Body of pancreas (tissue), 2 donors: Measurements from ENCODE around the gene IDI2.

- PRO-cap: bidirectional peak, plus-strand start at chr10:73967, minus-strand start at chr10:73952; unidirectional peak, minus-strand start at chr10:74129
- RAMPAGE, long total RNA, 2 experiments: no peak in any of the 2 experiments
Observed at GRCh38 chr10:73425-74286, 24.6 kb upstream of the TUBB8 start.

GRCh38 chr10:420553-421155 is 268.8 kb downstream of the DIP2C start:
- PRO-cap: no peak
- RAMPAGE, long total RNA, 2 experiments: no peak in any of the 2 experiments

DNA sequence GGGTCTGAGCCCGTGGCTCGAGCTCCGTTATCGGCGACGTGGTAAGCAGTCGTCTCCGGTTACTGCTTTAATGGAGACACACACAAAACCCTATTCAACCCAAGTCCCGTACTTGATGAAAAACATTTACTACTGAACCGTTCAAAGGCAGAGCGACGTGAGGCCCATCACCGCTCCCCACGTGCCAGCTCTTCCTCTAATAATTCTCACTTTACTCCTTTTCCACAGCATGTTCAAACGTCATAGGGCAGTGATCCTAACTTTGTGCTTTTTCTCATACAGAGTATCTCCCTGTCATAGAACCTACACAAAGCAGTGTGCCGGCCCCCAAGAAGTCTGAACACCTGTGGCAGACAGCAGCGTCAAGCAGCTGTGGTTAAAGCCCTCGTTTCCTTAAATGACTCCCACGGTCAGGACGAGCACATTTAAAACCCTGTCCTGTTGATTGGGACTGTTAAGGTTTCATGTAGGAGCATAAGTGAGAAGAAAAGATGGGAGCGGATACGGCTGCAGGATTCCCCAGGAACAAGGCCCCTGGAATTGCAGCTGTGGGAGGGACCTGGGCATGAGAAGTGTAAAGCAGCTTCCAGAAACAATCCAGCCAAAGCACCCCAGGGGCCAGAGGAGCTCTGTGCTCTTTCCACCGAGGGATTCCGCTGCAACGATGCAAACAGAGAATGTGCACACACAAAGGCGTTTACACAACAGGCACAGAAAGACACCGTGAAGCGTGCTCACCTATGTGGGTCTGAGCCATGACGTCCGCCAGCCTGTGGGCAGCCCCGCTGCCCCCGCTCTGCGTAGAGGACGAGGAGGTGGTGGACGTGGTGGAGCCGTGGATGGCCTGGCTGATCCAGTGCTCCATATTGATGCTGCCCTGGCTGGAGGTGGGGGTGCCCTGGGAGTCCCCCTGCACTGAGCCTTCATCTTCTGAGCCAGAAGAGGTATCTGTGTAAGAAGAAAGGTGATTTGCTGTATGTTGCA is 267.1 kb downstream of the DIP2C start:
- PRO-cap: no peak
- RAMPAGE, long total RNA, 2 experiments: no peak in any of the 2 experiments

DNA sequence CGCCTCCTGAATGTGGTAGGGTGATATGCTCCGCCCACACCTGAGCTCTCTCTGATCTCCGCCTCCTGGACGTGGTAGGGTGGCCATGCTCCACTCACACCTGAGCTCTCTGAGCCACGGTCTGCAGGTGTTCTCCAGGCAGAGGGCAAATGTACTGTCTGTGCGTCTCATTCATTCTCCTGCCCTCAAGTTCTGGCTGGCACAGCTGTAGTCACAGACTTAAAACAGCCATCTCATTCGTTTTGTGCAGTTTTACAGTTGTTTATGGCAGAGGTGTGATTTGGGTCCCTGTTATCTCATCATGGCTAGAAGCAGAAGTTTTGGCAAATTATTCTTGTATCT is 252.1 kb downstream of the DIP2C start:
- PRO-cap: no peak
- RAMPAGE, long total RNA, 2 experiments: no peak in any of the 2 experiments

DNA sequence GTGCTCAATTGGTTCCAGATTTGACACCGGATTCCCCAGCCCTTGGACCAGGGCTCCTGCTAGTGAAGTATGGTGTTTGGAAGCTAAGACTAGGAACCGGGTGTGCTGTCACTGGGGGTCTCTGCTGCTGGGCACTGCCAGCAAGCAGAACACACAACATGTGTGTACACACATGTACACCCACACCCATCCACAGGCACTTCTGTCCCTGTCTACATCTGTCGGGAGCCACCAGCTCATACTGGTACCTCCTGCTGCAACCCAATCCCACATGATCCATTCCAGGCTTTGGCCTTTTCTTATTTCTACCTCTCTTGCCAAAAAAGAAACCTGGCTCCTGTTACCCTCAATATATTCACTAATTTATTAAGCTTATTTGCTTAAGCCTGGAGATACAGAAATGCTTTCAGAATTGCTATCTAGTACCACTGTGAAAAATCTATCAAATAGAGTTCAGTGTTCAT is 246.0 kb downstream of the DIP2C start:
- PRO-cap: no peak
- RAMPAGE, long total RNA, 2 experiments: no peak in any of the 2 experiments

DNA sequence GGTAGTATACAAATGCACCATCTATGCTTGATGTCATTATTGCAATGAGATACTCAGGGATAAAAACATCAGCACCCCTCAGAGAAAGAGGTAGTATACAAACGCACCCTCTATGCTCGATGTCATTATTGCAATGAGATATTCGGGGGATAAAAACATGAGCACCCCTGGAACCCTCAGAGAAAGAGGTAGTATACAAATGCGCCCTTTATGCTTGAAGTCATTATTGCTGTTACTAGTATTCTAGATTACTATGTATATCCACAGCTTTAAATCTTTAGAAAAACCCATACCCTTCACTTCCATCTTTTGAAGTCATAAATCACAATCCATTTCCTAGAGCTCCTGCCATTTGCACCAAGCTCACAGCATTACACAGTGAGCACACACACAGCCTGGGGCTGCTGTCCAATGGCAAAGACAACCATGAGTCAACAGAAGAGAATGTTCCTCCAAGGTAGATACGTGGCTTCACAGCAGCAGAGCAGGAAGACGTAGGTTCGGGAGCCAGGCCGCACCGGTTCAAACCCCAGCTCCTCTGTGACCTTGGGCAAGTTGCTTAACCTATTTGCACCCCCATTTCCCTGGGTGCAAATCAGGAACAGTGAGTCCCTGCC is 234.7 kb downstream of the DIP2C start:
- PRO-cap: no peak
- RAMPAGE, long total RNA, 2 experiments: no peak in any of the 2 experiments

DNA sequence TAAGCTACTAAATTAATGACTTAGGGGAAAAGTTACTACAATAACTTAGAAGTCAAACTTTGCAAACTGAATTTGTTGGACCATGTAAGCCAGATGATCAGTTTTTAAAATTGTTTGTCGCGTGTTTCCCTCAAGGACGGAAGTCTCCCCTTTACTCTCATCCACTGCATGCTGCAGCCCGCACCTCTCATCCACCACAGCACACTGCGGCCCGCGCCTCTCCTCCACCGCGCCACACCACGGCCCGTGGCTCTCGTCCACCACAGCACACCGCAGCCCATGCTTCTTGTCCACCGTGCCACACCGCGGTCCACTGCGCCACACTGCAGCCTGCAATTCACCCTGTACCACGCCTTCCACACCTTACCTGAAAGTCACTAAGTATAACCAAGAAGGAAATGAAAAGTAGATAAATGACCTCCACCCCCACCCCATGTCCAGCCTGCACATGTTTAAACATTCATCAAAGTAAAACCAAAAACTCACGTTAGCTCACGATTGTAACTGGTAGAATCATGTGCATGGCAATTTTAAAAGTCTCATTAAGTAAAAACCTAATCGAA is 176.1 kb downstream of the DIP2C start:
- PRO-cap: no peak
- RAMPAGE, long total RNA, 2 experiments: no peak in any of the 2 experiments

DNA sequence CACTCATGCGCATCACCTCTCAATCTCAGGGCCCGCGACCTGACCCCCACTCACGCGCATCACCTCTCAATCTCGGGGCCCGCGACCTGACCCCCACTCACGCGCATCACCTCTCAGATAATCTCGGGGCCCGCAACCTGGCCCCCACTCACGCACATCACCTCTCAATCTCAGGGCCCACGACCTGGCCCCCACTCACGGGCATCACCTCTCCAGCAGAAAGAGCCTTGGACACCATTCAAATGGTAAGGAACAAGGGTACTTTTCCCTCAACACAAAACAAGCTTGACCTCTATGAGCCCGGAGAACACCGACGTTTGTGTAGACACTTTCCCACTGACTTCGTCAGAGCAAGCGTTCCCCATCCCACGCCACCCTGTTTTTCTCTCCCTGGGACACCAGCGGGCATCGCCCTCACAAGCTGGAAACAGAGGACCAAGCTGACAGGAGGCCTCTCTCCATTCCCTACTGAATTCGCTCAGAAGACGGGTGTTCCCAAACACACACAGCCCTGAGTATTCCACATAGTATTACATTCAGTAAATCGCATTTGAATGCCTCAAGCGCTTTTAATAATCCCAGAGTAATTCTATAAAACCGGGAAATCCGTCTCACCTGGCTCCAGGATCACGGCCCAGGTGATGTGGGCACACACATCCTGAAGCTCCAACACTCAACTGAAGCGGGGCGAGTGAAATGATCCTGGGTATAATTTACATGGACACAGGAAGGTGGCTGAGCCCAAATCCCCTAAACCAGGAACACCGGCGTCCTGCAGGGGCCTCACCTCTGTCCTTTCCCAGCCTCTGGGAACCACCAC is 104.4 kb downstream of the DIP2C start:
- PRO-cap: no peak
- RAMPAGE, long total RNA, 2 experiments: no peak in any of the 2 experiments

DNA sequence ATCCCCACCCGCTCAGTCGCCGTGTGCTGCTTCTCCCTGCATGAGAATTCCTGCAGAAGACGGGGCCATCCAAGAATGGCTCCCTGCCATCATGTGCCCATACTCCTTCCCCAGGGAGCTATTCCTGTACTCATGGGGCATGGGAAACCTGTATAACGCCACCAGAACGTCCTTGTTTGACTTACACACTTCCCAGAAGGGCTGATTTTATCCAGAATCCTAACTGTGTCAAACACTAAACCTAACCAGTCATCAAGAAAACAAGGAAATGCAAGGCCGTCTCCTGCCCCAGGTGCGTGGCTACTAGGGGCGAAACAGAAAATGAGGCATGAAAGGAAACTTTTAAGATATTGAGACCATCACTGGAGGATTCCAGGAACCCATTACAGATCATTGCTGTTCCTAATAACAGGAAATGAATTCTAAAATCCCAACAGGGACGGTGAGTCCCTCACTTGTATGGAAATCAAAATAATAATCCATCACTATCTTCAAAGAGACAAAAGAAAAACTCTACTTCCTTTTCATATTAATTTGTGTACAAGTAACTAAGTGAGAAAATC is 15.9 kb downstream of the DIP2C start:
- PRO-cap: no peak
- RAMPAGE, long total RNA, 2 experiments: no peak in any of the 2 experiments

GRCh38 chr10:687905-689227 is 1.1 kb downstream of the DIP2C start:
- PRO-cap: unidirectional peak, plus-strand start at chr10:688763; bidirectional peak, plus-strand start at chr10:689069, minus-strand start at chr10:689035
- RAMPAGE, long total RNA, 2 experiments: start-site peak on the minus strand in 1 of 2 experiments, at chr10:688393-688655 at its widest, 5 reads per replicate

DNA sequence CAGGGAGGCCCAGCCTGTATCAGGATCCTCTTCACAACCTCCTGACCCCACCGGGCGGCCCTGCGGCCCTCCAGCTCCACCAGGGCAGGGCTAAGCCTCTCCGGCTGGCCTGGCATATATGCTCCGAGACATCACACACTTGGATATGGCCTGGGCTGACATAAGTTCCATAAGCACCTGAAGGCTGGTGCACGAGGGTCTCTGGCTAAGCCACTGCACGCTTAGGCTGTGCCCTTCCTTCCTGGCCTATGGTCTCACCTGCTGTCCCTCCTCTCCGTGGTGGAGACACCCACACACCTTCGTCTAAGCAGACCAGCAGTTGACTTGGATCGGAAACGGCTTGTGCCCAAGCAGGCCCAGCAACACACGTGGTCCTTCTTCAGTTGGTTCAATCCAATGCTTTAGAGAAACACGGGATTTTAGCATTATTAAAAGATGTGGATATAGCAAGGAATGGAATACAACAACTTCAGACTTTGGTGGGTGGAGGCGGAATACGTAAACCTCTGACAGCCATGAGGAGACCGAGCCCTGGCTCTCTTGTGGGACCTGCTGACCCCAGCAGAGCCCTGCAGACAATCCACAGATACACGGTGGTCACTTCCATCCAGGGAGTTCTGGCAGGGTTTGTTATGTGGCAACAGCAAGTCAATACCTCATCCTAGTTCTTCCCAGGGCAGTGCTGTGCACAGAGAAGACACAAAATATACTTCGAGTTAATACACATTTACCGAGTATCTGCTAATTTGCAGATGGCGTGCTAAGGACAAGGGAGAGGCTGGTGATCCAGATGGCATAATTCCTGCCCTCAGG is 118.3 kb upstream of the DIP2C start:
- PRO-cap: no peak
- RAMPAGE, long total RNA, 2 experiments: no peak in any of the 2 experiments

DNA sequence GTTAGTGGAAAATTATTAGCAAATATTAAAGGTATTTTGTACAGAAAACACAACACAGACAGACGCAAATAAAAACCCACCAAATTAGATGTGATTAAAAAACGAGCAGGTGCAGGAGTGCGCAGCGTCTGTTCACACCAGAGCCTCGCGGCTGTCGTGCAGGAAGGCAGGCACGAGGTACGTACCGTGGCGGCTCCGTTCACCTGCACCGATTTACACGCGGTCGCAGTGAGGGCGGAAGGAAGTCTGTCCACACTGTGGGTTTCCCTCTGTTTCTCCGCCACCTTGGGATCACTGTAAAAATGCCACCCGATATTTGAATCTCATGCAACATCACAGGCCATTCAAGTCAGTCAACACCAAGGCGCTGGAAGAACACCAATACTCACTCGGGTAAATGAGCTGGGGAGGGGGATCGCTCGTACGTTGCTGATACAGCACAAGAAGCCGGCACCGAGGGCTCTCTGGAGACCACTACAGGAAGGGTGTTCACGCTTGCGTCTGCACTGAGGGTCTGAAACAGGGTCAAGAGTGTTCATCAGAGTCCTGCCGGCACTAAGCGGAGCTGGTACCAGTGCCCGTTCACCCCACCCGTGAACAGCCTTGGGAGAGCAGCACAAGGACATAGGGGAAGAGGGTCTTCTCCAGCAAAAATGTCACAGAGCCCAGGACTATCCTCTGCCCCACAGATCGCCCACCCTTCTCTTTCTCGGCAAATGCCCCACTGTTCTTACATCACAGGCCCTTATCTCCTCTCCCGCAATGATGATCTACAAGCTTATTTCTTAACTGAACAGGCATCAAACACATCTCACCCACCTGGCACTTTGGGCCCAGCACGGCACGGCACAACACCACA is 116.7 kb downstream of the LARP4B start:
- PRO-cap: no peak
- RAMPAGE, long total RNA, 2 experiments: no peak in any of the 2 experiments

DNA sequence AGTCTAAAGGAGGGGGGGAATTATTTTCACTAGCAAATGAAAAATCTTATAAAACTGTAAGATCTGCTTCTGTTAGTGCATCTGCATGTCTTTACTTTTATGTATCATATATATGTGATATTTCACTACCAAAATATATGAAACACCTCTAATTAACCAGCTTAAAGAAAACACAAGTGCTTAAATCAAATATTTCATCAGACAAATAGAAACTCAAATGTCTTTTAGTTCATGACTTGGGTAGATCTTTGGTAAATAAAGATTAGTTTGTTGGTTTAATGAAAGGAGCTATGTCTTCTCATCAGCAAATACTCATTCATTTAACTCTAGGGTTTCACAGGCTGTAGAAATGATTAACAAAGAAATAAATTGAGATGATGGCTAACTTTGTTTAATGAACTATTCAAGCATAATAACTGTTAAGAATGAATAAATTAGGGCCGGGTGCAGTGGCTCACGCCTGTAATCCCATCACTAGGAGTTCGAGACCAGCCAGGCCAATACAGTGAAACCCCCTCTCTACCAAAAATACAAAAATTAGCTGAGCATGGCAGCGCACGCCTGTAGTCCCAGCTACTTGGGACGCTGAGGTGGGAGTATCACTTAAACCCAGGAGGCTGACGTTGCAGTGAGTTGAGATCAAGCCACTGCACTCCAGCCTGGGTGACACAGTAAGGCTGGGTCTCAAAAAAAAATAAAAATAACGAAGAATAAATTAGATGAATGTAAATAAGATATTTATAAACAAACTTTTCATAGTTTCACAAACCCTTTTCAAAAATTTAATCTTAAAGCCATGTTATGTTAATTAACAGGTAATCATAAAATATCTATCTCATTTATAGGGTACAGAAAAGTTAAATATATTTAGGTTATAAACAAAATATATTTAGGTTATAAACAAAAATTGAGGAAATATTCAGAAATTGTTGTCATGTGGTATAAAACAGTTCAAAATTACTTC is 18.0 kb downstream of the LARP4B start:
- PRO-cap: no peak
- RAMPAGE, long total RNA, 2 experiments: no peak in any of the 2 experiments

GRCh38 chr10:932571-933365 is 1.3 kb upstream of the LARP4B start:
- PRO-cap: no peak
- RAMPAGE, long total RNA, 2 experiments: no peak in any of the 2 experiments

DNA sequence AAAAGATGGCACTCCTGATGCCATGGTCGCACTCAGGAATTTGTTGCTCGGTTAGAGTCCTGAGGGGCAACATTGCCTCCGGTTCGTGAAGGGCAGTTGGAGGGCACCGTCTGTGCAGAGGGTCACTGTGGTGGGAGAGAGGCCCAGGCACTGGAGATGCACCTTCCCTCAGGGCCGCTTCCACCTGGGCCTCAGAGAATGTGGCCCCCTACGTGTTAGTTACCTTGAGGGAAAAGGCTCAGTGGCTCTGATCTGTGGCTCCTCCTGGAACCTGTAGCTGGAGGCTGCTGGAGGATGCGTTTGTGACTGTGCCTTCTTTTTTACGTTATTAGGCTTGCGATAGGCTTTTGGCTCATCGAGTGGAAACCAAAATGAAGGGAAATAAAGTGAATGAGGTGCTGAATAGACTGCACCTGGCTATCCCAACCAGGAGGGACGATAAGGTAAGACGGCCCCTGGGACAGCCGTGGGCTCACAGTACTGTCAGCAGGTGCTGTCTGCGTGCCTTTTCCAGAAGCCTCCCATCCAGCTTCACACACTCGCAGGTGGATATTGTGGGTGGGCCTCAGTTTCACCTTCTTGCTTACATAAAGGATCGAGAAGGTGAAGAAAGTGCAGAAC is 18.6 kb downstream of the GTPBP4 start:
- PRO-cap: no peak
- RAMPAGE, long total RNA, 2 experiments: no peak in any of the 2 experiments

DNA sequence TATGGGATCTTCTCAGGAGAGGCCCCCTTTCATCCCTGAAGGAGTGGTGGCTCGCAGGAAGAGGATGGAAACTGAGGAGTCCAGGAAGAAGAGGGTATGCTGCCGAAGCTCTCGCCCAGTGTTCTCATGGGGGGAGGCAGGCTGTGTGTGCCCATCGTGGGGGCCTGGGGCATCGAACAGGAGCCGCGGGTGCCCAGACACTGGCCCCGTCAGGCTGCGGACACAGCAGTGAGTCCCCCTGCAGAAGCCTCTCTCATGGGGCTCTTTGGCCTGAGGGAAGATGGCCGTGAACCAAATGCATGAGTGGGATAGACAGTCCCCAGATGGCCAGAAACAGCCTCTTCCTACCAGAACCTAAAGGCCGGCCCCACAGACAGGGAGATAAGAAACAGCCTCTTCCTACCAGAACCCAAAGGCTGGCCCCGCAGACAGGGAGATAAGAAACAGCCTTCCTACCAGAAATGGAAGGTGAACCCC is 16.7 kb downstream of the IDI2 start:
- PRO-cap: no peak
- RAMPAGE, long total RNA, 2 experiments: no peak in any of the 2 experiments

GRCh38 chr10:1025657-1026143 is at the start of gene IDI2:
TSS of gene IDI2 (minus strand) at chr10:1025859.
- PRO-cap: no peak
- RAMPAGE, long total RNA, 2 experiments: no peak in any of the 2 experiments

GRCh38 chr10:1037059-1038008 is 11.6 kb downstream of the IDI1 start:
- PRO-cap: no peak
- RAMPAGE, long total RNA, 2 experiments: no peak in any of the 2 experiments

GRCh38 chr10:1044943-1045681 is 3.8 kb downstream of the IDI1 start:
- PRO-cap: no peak
- RAMPAGE, long total RNA, 2 experiments: no peak in any of the 2 experiments

GRCh38 chr10:1050115-1050475 is 1.2 kb upstream of the IDI1 start:
- PRO-cap: no peak
- RAMPAGE, long total RNA, 2 experiments: no peak in any of the 2 experiments